SK-MEL-5 (cell line): ENCODE data around the genes BST2, MVB12A, SLC27A1, ARRDC2, PIK3R2 and LRRC25.

DNA sequence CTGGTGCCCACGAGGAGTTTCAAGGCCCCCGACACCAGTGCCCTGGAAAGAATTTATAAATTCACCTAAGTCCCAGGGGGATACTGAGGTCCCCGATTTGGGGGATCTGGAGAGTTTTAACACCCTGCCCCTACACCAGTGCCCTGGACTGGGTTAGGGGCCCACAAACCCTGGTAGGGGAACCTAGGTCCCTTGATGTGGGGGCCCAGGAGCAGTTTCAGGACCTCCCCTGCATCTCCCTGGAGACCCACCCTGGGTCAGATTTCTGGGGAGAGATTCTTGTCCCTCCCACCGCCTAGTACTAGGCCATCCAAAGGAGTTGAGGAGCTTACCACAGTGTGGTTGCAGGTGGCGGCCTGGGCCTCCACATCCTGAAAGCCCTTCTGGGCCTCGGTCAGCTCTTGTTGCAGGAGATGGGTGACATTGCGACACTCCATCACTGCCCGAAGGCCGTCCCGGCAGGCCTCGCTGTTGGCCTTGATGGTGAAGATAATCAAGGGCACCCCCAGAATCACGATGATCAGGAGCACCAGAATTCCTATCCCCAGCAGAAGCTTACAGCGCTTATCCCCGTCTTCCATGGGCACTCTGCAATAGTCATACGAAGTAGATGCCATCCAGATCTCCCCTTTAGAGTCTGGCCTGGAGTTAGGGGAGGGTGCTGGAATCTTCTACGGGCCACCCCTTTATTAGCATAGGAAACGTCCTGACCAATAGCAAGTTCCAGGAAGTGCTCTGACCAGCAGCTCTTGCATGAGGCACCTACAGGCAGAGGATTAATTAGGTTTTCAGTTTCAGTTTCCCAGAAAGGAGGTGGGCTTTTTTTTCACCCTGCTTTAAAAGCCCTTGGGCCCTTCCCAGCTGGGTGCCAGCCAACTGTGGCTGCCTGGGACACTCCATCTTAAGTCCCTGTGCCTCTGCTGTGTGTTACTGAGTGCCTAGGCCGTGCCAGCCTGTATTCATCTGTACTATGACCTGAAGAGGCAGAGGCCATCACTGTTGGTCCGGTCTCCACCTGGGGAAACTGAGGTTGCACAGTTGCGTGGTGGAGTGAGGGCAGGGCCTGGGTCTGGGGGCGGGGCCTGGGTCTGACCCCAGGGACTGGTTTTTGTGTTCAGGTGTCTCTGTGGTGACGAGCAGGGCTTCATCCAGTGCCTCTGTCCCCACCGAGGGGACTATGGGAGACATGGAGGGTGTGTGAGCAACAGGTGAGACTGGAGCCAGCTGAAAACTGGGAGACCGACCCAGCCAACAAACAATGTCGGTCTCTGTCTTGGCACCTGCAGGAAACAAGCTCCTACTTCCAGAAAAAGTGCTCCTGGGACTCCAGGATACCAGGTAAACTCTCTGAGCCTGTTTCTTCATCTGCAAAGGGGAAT is at the start of gene BST2:
Gene BST2, minus strand, starts transcription at position 672 of the 1,379 bp plus-strand sequence.
RAMPAGE:
- cytosol, long total RNA: no peak
- long total RNA: no peak
- nucleus, long total RNA: no peak

DNA sequence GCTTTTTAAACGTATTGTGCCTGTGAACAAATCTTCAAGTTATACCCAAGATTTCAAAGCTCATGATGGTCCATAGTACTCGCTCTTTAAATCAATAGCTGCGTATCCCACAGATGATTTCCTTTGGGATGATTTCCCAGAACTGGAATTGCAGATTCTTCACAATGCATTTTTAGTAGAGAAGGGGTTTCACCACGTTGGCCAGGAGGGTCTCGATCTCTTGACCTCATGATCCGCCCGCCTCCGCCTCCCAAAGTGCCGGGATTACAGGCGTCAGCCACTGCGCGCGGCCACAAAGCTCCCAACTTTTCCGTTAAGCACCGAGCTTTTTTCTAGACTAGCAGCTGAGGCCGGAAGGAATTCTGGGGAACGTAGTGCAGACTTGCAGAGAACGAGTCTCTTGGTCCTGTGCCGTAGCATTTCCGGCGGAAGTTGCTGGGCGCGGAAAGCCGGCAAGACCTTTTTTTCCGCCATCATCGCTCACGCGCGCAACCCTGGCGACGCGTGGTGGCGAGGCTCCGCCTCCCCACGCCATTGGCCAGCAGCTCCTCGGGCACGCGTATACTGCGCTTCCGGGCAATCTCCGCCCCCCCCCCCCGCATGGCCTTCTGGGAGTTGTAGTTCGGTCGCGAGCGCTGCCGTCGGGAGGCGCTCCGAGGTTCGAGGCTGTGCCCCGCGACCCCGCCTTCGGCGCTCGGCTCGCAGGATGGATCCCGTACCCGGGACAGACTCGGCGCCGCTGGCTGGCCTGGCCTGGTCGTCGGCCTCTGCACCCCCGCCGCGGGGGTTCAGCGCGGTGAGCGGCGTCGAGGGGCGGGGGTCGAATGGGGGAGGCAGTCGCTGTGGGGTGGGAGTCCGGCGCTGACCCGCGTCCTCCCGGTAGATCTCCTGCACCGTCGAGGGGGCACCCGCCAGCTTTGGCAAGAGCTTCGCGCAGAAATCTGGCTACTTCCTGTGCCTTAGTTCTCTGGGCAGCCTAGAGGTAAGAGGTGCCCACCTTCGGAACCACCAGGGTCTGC is at the start of gene MVB12A:
Gene MVB12A, plus strand, starts transcription at position 618 of the 1,019 bp plus-strand sequence.
RAMPAGE:
- cytosol, long total RNA: start-site peak on the plus strand centred at position 661 of the sequence, 47 bp wide, 189 and 138 reads in 2 replicates
- long total RNA: no peak
- nucleus, long total RNA: start-site peak on the plus strand centred at position 652 of the sequence, 54 bp wide, 22 and 22 reads in 2 replicates

DNA sequence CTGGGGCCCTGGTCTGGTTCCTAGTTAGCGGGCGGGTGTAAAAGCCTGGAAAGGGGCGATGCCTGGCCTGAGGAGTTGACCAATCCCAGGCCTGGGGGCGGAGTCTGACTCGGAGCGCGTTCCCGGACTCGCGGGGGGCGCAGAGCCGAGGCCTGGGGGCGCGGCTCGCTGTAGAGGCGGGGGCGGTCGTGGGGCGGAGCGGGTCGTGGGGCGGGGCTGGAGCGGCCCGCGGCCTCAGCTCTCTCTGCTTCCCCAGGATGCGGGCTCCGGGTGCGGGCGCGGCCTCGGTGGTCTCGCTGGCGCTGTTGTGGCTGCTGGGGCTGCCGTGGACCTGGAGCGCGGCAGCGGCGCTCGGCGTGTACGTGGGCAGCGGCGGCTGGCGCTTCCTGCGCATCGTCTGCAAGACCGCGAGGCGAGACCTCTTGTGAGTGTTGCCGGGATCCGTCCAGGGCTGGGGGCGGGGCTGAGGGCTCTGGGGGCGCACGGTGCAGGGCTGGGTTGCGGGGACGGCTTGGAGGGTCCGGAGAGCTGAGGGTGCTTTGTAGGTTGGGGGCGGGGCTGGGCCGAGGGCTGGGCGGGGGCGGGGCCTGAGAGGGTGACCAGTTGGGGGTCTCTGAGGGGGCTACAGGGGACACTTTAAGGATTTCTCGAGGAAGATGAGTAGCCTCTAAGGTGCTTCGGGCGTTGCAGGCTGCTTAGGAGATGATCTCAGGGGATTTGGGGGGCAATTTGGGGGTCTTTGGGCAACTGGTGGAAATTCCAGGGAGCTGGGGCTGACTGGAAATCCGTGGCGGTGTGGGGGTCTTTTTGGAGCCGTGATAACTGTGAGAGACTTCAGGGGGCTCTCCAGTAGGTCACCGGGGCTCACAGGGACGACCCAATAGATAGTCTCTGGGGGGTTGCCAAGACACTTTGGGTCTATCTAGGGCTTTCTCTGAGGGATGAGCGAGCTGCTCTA is at the start of gene SLC27A1:
Gene SLC27A1, plus strand, starts transcription at position 241 of the 958 bp plus-strand sequence.
RAMPAGE:
- cytosol, long total RNA: no peak
- long total RNA: no peak
- nucleus, long total RNA: no peak

DNA sequence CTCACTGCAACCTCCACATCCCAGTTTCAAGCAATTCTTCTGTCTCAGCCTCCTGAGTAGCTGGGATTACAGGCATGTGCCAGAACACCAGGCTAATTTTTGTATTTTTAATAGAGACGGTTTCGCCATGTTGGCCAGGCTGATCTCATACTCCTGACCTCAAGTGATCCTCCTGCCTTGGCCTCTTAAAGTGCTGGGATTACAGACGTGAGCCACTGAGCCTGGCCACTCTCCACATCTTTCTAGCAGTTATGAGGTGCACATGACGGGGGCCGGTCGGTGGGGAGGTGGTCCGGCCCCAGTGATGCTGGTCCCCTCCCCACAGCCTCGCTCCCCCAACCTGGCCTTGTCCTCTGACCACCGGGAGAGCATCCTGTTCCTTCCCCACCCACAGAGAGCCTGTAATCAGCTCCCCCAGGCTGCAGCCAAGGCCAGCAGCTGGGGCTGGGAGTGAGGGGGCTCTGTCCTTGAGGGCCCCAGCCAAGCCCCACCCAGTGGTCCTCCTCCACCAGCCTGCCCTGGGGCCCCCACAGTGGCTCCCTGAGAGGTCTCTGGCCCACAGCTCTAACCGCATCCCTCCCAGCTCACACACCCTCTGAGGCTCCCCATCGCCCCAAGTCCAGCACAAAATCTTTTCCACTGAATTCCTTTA is 3.0 kb upstream of the INSL3 start:
RAMPAGE:
- cytosol, long total RNA: no peak
- long total RNA: no peak
- nucleus, long total RNA: no peak

RAMPAGE:
- cytosol, long total RNA: no peak
- long total RNA: no peak
- nucleus, long total RNA: no peak
Measured at GRCh38 chr19:17830013-17830894, 8.9 kb upstream of the INSL3 start.

DNA sequence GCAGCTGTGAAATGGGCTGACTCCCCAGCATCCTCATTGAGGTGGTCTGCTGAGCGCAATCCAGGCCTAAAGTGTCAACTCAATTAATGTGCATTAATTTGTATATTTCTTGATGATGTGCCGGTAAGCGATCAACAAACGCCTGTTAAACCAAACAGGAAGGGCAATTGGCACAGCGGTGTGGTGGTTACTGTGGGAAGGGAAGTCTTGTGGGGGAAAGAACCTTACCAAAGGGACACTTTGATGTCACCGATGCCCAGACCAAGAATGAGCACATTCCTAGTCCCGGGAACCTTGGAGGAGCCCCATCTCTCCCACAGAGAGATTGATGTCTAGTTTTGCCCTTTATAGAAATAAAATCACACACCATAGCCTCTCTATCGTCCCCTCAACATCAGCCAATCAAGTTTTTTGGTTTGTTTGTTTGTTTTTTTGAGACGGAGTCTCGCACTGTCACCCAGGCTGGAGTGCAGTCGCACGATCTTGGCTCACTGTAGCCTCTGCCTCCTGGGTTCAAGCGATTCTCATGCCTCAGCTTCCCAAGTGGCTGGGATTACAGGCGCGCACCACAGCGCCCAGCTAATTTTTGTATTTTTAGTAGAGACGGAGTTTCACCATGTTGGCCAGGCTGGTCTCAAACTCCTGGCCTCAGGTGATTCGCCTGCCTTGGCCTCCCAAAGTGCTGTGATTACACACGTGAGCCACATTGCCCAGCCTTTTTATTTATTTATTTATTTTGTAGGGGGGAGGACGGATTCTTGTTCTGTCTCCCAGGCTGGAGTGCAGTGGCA is 1.4 kb downstream of the JAK3 start:
RAMPAGE:
- cytosol, long total RNA: no peak
- long total RNA: no peak
- nucleus, long total RNA: no peak

RAMPAGE:
- cytosol, long total RNA: no peak
- long total RNA: no peak
- nucleus, long total RNA: no peak
Measured at GRCh38 chr19:17947938-17948537, 15.2 kb downstream of the CCDC124 start.

GRCh38 chr19:18000685-18000913 is 7.4 kb upstream of the ARRDC2 start:
RAMPAGE:
- cytosol, long total RNA: no peak
- long total RNA: no peak
- nucleus, long total RNA: no peak

RAMPAGE:
- cytosol, long total RNA: no peak
- long total RNA: no peak
- nucleus, long total RNA: no peak
Measured at GRCh38 chr19:18007572-18008691, at the start of gene ARRDC2. TSS of gene ARRDC2 (plus strand) at chr19:18008170.

GRCh38 chr19:18119075-18120220 is 21.9 kb downstream of the MAST3 start:
RAMPAGE:
- cytosol, long total RNA: no peak
- long total RNA: no peak
- nucleus, long total RNA: no peak

DNA sequence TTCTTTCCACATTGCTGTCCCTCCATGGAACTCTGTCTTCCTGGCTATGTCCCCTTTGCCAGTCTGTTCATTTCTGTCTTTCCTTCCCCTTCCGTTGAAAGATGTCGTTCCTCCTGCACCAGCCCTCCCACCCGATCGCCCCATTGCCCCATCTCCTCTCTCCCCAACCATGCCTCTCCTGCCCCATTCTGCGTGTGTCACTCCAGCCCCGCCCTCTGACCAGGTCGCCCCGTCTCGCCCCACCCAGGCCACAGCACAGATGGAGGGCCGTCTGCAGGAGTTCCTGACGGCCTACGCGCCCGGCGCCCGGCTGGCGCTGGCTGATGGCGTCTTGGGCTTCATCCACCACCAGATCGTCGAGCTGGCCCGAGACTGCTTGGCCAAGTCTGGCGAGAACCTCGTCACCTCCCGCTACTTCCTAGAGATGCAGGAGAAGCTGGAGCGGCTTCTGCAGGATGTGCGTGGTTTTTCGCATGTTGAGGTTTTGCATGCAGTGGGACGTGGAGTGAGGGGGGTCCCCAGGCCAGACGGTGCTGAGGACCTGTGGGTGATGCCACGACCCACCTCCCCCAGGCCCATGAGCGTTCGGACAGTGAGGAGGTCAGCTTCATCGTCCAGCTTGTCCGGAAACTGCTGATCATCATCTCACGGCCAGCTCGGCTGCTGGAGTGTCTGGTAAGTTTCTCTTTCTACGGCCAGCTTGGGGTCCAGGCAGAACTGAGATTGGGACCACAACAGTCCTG is 26.3 kb downstream of the MAST3 start:
RAMPAGE:
- cytosol, long total RNA: no peak
- long total RNA: no peak
- nucleus, long total RNA: no peak

DNA sequence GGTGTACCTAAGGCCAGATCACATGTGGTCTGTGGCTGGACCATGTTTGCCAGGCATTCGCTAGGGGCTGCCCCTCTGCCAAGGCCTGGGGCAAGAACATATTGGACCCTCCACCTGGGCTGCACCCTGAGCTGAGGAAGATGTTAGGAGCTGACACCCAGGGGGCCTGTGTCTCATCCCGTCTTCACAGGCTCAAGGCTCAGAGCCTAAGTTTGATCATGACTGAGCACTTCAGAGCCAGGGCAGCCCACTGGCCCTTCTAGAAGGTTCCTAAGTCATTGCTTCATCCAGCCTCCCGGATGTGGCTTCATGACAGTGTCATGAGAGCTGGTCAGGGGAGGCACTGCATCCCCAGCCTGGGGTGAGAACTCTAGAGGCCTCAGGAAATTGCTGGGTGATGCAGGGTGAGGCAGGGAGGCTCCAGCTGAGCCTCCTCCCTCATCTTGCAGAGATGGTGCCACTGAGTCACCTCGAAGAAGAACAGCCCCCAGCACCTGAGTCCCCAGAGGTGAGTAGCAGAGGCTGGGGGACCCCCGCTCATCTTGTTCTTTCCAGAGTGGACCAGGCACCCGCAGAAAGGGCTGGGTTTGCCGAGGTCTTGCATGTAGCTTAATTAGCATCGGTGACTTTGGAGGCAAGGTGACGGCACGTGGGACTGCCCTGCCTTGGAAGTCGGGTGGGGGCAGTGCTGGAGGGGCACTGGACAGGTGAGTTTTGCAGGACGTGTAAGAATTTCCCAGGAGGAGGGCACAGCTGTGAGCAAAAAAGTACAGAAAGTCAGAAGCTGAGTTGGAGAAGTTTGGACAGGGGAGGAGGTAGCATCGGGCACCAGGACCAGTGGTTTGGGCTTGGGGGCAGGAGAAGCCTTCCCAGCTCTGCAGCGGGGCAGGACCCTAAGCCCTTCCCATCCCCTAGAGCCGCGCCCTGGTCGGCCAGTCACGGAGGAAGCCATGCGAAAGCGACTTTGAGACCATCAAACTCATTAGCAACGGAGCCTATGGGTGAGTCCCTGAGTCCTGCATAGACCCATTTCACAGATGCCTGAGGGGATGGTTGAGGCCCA is 24.7 kb upstream of the PIK3R2 start:
RAMPAGE:
- cytosol, long total RNA: no peak
- long total RNA: no peak
- nucleus, long total RNA: no peak

DNA sequence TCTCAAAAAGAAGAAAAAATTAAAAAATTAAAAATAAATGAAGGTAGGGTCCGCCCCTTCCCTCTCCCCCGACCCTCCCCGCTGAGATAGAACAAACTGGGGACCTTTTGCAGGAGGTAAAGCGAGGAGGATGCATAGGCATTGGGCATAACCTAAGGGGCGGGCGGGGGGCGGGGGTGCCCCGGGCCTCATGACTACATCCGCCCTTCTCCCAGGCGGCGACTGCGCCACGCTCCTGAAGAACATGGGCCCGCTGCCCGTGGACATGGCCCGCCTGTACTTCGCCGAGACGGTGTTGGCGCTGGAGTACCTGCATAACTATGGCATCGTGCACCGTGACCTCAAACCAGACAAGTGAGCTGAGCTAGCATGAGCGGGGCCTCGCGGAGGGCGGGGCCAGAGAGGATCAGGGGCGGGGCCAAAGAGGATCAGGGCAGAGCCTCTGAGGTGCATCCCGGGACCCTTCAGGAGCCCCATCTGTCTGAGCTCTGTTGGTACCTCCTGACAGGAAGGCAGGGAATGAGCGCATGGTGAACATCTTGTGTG is 21.2 kb upstream of the PIK3R2 start:
RAMPAGE:
- cytosol, long total RNA: no peak
- long total RNA: no peak
- nucleus, long total RNA: no peak

DNA sequence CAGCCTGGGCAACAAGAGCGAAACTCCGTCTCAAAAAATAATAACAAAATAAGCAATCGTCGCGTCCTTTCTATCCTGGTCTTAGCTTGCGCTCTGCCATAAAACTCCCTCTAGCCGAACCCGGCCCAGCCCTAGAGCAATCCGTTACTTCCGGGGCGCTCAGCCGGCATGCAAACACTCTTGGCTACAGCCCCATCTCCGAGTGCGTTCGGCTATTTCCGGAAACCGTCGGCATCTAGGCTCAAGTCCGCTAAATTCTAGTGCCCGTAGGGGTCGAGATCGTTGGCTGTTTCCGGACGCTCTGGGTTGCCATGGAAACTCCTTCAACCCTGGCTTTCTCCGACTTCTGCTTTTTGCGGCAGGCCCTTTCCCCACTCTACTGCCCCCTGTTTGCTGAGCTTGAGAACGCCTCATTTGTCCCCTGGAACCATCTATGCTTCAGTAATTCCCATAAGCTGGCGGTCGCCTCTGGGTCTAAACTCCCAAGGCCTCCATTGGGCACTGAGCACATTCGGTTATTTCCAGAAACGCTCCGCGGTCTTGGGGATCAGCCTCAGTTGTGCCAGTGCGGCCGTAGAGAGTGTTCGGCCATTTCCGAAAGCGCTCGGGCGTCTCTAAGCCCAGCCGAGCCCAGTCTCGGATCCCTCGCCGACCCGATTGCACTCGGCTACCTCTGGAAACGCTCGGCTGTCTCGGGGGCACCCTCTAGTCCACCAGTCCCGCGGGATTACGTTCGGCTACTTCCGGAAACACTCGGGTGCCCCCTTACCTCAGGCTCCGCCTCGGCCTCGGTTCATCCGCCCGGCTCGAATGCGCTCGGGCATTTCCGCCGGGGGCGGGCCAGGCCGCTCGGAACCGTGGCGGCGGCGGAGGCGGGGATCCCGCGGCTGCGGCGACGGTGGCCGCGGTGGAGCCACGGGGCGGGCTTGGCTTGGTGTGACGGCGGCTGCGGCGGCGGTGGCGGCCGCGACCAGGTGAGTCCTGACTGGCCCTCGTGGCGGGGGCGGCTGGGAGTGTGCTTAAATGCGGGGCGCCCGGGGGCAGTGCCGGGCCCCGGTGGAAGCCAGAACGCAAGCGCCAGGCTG is at the start of gene PIK3R2:
Gene PIK3R2, plus strand, starts transcription at position 843 of the 1,085 bp plus-strand sequence.
RAMPAGE:
- cytosol, long total RNA: start-site peak on the plus strand centred at position 930 of the sequence, 31 bp wide, 78 and 84 reads in 2 replicates
- long total RNA: no peak
- nucleus, long total RNA: no peak

GRCh38 chr19:18160931-18161936 is 8.3 kb downstream of the PIK3R2 start:
RAMPAGE:
- cytosol, long total RNA: no peak
- long total RNA: no peak
- nucleus, long total RNA: no peak

GRCh38 chr19:18306040-18306662 is 16.7 kb downstream of the LSM4 start:
RAMPAGE:
- cytosol, long total RNA: no peak
- long total RNA: no peak
- nucleus, long total RNA: no peak

RAMPAGE:
- cytosol, long total RNA: no peak
- long total RNA: no peak
- nucleus, long total RNA: no peak
Measured at GRCh38 chr19:18387059-18387313, 1.0 kb downstream of the GDF15 start.

DNA sequence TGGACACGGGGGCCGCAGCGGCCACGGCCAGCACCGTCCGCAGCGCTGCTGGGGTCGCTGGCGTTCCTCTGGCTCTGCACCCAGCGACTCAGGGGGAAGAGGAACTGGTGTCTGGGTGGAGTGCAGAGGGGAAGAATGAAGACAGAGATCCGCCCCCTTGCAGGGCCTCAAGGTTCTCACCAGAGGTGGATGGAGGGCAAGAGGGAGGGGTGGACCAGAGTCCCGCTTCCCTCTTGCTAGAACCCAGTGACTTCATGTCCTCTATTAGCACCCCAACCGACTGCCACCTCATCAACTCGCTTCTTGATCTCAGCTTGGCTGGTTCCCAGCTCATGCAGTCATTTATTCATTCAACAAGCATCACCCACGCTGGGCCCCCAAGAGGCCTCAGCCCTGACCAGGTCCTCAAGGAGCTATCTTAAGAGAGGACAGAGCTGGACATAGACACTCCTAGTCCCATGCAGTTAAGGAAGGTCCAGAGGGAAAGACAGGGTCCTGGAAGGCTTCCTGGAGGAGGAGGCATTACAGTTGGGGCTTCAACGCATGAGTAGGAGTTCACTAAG is at the start of gene LRRC25:
Gene LRRC25, minus strand, starts transcription at position 90 of the 563 bp plus-strand sequence.
RAMPAGE:
- cytosol, long total RNA: no peak
- long total RNA: no peak
- nucleus, long total RNA: no peak

RAMPAGE:
- cytosol, long total RNA: no peak
- long total RNA: no peak
- nucleus, long total RNA: no peak
Measured at GRCh38 chr19:18414769-18416038, 4.0 kb upstream of the SSBP4 start.

GRCh38 chr19:18432552-18433067 is 5.3 kb downstream of the ISYNA1 start:
RAMPAGE:
- cytosol, long total RNA: no peak
- long total RNA: no peak
- nucleus, long total RNA: no peak